Hematopoietic multipotent progenitor cell (in vitro differentiated cells): ENCODE results near the gene RPRM.

DNA sequence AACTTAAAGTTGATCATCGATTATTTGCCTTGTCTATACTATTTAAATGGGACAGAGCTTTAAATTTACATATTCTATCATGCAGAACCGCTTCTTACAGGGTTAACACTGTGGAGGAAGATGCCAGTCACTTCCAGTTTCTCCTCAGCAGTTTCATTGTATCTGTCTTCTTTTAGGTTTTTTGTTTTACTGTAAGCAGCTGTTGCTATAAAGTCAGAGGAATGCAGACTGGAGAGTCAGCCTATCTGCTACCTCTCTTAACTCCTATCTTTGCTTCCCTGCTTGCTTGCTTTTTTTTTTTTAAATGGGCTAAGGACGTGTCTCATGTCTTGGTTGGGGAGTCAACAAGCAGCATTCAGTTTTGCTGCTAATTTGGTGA is 8.9 kb downstream of the EPC2 start:
- CAGE, long polyA plus RNA = no peak

GRCh38 chr2:148817043-148817725 is 57.8 kb upstream of the KIF5C start:
- CAGE, long polyA plus RNA = no peak

DNA sequence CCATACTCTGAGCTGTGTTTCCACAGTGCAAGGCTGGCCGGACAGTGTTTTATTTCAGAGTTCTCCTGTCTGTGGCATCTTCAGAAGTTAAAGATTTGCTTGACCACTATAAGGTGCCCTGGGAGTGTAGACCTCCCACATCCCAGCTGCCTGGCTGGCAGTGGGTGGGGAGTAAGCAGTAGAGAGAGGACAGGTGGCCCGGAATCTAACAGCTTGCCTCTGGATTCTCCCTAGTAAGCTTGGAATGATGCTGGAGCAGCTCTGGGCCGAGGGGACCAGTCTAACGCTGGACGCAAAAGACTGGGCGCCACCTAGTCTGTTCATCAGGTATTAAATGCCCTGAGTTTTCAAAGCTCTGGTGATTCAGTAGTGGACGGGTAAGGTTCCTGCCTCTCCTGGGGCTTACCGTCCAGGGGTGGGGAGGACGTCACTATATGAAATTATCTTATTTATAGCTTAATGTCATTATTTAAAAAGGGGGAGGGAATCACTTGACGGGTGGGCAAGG is 687 bp upstream of the LYPD6B start:
- CAGE, long polyA plus RNA = no peak

- CAGE, long polyA plus RNA = no peak
Observed at GRCh38 chr2:149591473-149592015, 4.0 kb upstream of the MMADHC start.

DNA sequence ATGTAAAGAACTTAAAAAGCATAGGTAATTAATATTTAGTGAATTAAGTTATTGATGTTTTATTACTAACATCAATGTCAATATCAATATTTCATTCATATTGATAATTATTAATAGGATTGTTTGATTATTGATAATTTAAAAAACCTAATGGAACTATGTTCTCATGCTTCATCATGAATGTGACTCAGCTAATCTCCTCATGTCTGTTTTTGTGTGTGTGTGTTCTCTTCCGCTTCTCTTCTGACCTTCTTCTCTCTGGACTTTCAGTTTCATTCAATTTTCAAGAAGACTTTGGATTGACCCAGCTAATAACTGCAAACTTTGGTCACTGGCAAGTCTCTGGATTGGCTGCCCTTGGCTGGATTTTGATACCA is 167.9 kb downstream of the RND3 start:
- CAGE, long polyA plus RNA = no peak

DNA sequence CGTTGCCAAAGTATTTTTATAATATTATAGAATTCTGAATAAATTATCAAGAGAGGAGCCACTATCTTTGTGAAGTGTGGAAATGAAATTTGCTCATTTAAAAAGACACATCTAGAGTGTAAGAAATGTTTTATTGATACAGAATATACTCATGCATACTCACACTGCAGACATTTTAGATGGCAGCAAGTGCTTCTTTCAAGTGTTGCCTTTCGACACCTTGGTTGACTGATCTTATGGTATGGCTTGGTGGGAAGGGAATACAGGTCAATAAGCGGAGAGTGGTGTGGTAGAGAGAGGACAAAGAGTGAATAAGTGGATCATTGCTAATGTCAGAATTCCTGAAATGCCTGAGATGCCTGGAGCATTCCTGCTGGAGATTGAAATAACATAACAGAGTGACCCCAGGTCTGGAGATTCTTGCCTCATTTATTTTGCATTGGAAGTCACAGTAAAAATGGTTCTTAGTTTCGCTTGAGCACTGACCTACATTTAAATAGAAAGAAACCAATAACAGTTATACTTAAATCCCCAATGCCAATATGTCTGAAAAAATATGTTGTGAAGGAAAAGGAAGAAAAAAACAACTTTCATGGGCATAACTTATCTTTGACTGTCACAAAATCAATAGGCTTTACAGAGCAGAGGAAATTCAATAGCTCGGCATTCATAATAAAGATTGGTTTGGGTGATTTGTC is 76.6 kb downstream of the RND3 start:
- CAGE, long polyA plus RNA = no peak

DNA sequence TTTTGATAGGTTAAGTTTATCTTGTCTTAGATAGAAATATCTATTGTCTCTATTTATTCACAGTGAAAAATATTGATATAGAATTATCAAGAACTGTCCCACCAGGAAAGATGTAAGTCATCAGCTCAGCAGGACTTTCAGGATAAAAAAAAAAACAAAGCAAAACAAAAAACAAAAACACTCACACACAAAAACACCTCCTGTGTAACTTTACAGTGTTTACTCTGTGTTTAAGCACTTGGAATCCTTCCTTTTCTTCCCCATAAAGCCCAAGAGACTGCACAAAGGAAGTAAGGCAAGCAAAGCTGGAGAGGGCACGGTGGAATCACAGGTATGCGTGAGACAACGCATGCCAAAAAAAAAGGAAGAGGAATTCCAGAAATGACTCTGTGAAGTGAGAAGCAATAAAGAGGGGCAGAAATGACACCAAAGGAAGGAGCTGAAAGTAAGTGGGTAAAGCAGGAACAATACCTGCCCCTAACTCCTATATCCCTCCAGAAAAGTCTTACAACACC is 9.4 kb downstream of the RND3 start:
- CAGE, long polyA plus RNA = no peak

DNA sequence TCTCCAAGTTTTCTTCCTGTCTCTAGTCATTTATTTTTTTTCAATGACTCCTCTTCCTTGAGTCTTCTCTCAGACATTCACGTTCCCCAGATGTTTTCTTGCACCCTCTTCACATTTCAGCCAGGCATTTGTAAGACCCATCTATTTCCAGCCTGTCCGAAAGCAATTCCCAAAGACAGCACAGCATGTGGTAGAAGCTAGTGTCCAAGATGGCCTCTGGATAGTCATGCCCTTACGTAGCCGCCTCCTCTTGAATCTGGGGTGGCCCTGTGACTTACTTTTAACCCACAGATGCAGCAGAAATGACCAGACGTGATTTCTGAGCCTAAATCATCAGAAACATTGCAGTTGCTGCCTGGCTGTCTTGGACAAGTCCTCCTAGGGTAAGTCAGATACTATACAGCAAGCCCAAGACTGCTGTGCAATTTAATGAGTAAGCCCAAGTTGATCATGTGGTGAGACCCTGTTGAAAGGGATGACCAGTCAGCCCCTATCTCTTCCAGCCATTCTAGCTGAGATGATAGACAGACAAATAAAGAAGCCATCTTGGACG is 12.4 kb downstream of the ARL5A start:
- CAGE, long polyA plus RNA = no peak

- CAGE, long polyA plus RNA = no peak
Observed at GRCh38 chr2:152367967-152368622, 33.1 kb downstream of the FMNL2 start.

DNA sequence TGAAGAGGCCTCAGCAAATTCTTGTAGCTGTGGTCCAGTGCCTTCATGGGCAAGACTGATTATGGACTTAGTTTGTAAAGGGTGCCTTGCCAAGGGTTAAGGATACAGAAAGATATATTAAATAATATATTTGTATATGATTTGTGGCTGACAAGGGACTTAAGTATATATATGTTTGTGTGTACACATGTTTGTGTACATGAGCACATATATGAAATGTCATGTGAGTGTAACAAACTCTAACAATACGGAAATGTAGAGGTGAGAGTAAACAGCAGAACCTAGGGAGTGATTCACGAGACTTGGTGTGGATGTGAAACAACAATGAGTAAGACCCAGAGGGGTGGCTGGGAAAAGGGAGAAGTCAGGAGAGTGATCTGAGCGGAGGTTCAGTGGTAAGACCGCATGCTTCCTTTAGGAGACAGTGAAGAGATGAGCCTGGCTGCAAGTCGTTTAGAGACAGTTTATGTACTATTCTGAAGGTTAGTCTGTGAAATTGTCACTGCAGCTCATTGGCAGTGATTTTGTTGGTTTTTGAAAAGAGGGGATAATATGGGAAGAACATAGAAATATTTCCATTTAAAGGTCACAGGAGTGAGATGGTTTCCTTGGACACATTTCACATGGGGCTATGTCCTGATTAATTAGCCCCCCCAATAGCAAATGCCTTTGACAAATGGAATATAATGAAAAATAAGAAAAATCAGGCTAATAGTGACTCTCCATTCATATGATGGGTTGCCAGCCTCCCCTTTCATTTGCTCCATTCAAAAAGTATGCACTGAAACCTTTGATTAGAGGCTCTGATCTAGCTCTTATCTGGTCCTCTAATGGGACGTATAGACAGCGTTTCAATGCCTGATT is 150.5 kb downstream of the PRPF40A start:
- CAGE, long polyA plus RNA = no peak

DNA sequence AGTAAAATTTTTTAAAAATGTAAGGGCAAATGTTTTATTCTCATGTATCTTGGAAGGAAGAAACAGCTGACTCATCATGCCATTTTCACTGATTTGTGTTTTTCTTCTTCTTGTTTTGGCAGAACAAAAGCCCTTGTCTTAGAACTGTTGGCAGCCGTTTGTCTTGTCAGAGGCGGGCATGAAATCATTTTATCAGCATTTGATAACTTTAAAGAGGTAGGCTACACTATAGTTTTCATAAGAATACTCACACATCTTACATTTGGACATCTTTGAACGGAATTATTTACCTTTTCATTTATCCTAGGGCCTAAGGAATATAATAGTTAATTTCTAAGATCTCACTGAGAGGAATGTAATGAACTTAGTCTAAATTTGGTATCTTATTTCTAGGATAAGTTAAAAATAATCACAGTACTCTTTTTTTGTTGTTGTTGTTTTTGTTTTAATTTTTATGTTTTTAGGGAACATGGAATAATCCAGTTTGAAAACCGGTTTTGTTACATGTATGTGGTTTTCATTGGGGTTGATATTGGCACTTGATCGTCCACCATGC is 136.3 kb downstream of the PRPF40A start:
- CAGE, long polyA plus RNA = no peak

GRCh38 chr2:152594796-152595309 is 122.4 kb downstream of the PRPF40A start:
- CAGE, long polyA plus RNA = no peak

DNA sequence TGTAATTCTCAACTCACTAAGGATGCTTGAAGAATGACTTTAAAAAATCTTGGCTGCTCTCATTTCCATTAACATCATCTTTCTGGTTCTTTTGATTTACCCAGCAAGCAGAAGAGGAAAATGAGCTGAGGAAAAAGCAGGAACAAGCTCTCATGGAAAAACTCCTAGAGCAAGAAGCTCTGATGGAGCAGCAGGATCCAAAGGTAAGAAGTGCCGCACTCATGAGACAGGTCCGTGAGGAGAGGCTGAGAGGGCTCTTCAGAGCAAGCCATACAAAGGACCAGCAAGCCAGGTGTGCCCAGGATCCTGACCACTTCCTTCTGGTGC is 77.4 kb downstream of the PRPF40A start:
- CAGE, long polyA plus RNA = no peak

GRCh38 chr2:153403267-153404430 is 74.9 kb downstream of the RPRM start:
- CAGE, long polyA plus RNA = no peak

DNA sequence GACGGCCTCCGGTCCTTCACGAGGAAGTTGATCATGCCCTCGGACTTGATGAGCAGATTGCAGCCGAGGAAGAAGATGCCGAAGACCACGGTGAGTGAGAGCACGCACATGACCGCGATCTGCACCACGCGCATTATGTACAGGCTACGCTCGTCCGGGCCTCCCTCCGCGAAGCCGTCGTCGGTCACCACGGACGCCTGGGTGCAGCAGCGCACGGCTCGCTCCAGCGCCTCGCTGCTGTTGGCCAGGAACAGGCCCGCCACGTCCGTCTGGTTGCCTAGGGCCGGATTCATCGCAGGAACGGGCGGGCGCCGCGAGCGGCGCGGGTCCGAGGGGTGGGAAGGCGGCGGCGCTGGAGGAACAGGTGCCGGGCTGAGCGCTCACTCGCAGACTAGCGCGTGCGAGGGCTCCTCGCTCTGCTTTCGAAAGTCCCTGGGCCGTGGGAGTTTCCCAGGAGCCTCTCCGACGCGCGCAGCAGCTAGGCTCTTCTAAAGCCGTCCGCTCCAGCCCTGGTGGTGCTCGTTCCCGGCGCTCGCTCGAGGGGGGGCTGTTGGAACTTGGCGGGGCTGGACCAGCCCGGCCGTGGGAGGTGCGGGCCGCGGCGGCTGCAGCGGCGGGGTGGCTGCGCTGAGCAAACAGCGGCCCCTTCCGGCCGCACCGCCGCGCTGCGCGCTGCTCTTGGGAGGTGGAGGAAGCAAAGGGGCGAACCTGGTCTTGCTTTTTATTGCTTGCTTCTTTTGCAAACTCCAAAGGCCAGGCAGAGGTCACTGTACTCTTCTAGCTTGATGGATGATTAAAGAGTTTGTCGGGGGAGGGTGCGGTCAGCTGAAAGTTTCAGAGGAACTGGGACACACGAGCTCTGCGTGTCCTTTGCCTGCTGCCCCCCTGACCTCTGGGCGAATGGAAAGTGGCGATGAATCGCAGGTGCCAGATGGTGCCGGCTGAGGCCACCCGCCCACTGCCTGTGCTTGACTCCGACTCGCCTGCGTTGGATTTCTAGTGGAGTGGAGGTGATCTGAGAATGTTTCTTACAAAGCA is at the start of gene RPRM:
Gene RPRM (minus strand): TSS at position 490 of the 1,038 bp plus-strand sequence.
- CAGE, long polyA plus RNA = no peak

DNA sequence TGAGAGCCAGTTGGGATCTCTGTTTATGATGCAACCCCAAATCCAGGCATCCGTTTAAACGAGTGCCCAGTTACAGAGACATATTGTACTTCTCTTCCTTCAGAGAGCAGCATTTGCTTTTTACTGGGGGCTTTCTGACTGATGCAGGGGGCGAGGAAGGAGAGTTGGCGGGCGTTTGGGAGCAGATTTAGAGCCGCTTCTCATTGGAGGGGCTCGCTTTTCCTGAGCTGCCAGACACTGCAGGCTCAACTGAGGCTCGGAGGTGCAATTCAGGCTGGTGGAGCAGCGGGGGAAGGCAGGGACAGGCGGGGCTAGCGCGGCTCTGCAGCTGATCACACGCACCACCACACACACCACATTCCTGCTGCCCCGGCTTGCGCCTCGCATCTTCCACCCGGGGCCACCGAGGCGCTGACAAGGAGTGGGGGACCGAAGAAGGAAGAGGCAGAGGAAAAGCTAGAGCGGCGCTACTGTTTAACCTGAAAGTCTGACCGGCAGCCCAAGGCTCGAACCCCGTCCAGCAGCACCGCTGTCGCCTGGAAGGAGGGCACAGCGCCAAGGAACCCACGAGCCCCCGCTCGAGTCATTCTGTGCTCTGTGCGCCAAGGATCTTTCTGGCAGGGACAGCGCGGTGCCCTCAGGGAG is 1.2 kb upstream of the KCNJ3 start:
- CAGE, long polyA plus RNA = no peak

DNA sequence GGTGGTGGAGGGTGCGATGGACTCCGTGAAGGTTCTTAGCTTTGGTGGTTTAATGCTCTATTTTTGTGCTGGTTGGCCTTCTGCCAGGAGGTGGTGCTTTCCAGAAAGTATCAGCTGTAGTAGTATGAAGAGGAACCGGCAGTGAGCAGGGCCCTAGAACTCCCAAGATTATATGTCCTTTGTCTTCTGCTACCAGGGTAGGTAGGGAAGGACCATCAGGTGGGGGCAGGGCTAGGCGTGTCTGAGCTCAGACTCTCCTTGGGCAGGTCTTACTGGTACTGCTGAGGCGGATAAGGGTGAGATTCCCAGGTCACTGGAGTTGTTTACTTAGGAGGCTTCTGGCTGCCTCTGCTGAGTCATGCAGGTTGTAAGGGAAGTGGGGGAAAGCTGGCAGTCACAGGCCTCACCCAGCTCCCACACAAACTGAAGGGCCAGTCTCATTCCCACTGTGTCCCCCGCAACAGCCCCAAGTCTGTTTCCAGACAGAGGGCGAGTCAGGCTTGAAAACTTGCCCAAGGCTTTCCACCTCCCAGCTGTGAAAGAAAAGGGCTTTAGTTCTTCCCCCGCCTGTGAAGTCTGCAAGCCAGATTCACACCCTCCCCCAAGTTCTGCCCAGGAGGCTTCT is 248.9 kb downstream of the NR4A2 start:
- CAGE, long polyA plus RNA = no peak

DNA sequence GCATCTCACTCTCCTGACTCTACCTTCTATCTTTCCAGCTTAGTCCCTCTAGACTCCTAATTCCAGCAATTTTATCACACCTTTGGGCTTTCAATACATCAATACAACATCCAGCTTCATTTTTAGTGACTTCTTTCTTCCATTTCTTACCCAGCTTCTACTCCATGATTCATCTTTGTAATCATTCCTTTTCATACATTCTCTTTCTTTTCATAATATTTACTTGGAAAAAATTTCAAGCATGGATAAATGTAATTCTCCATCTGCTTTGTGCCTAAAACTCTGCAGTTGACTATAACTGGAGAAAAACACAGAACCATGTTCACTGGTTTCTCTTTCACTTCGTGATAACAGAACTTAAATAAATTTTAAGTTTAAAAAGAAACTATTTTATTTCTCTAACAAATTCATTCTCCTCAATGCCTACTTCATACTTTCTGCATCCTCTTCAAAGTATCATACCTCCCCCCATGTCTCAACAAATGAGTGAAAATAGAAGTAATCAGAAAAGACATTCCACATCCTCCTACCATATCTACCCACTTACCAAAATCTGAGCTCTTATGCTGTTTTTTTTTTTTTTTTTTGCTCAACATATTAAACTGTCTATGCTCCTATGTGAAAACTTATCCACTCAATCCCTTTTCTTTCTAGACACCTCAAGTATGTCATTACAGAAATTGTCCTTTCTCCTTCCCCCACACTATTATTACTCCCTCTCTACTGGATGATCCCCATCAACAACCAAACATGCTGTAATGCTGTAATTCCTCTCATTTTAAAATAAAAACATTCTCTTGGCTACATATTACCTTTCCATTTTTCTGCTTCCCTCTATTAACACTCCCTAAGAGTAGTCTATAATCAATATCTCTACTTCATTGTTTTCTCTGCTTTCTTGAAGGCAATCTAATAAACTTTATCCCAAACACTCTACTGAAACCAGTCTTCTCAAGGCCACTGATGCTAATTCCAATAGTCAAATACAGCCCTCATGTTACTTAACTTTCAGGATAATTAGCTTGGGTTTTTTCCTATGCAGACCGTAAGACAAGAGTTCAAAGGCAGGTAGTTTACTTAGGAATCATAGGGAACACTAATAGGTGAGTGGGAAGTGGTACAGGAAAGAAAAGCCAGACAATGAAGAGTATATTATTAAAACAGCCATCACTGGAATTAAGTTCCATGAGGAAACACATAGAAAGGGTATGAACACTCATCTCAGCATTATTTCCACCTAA is 240.7 kb downstream of the NR4A2 start:
- CAGE, long polyA plus RNA = no peak

- CAGE, long polyA plus RNA = no peak
Observed at GRCh38 chr2:156182040-156182631, 150.4 kb downstream of the NR4A2 start.

- CAGE, long polyA plus RNA = no peak
Observed at GRCh38 chr2:156254271-156255100, 78.0 kb downstream of the NR4A2 start.